Umbilical cord (tissue), 2 donors: Measurements from ENCODE around the gene INS.

- RAMPAGE, long total RNA: no peak
Observed at GRCh38 chr11:1605863-1606255, 2.4 kb downstream of the KRTAP5-3 start.

- RAMPAGE, long total RNA: no peak
Observed at GRCh38 chr11:1685738-1686074, 11.3 kb upstream of the KRTAP5-6 start.

GRCh38 chr11:1855719-1856309 is 2.9 kb downstream of the LSP1 start:
- RAMPAGE, long total RNA: no peak

GRCh38 chr11:1861709-1862475 is 9.0 kb downstream of the LSP1 start:
- RAMPAGE, long total RNA: no peak

GRCh38 chr11:1879212-1879803 is 12.4 kb downstream of the PRR33 start:
- RAMPAGE, long total RNA: no peak

GRCh38 chr11:1888217-1888770 is 3.4 kb downstream of the PRR33 start:
- RAMPAGE, long total RNA: no peak

GRCh38 chr11:1890788-1891179 is 911 bp downstream of the PRR33 start:
- RAMPAGE, long total RNA: no peak

- RAMPAGE, long total RNA: no peak
Observed at GRCh38 chr11:1919809-1920322, 363 bp downstream of the TNNT3 start.

DNA sequence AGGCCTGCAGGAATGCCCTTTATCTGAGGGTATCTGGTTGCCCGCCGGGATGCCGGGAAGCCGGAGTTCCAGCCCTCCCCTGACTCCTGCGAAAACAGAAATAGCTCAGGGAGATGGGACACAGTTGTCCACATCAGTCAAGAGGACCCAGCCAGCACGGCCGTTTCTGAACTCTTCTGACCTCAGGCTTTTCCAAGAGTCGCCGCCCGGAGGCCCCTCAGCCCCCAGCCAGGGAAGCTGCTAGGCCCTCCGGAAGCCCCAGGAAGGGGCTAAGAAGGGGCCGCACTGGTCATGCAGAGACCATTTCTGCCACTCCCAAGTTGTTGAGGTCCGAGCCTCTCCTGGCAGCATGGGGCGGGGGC is 20.8 kb downstream of the MRPL23 start:
- RAMPAGE, long total RNA: no peak

DNA sequence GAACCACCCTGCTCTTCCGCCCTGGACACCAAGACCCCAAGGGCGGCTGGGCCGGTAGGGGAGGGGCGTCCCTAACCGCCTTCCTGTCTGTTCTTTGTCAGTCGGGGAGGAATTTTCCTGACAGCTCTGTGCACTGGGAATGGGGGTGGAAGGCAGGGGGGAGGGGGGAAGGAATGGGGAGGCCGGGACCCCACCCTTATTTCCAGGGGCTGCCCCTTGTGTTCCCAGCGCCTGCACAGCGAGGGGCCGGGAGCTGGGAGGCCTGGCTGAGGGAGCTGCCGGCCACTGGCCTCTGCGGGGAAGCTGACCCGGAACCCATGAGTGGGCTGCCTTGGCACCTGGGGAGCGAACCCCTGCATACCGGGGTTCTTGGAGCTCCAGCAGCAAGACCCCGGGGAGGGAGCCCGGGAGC is 46.9 kb downstream of the MRPL23 start:
- RAMPAGE, long total RNA: no peak

- RAMPAGE, long total RNA: no peak
Observed at GRCh38 chr11:2140750-2141521, 1.7 kb upstream of the IGF2 start.

DNA sequence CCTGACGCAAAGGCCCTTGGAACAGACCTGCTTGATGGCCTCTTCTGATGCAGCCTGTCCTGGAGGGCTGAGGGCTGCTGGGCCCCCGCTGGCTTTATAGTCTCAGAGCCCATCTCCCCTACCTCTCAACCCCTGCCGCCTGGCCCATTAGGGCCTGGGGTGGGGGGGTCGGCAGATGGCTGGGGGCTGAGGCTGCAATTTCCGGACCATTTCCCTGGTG is at the start of gene INS:
INS (minus strand) TSS at position 69 of the 220 bp plus-strand sequence.
- RAMPAGE, long total RNA: no peak

GRCh38 chr11:2268745-2269846 is 1.3 kb downstream of the ASCL2 start:
- RAMPAGE, long total RNA: no peak

DNA sequence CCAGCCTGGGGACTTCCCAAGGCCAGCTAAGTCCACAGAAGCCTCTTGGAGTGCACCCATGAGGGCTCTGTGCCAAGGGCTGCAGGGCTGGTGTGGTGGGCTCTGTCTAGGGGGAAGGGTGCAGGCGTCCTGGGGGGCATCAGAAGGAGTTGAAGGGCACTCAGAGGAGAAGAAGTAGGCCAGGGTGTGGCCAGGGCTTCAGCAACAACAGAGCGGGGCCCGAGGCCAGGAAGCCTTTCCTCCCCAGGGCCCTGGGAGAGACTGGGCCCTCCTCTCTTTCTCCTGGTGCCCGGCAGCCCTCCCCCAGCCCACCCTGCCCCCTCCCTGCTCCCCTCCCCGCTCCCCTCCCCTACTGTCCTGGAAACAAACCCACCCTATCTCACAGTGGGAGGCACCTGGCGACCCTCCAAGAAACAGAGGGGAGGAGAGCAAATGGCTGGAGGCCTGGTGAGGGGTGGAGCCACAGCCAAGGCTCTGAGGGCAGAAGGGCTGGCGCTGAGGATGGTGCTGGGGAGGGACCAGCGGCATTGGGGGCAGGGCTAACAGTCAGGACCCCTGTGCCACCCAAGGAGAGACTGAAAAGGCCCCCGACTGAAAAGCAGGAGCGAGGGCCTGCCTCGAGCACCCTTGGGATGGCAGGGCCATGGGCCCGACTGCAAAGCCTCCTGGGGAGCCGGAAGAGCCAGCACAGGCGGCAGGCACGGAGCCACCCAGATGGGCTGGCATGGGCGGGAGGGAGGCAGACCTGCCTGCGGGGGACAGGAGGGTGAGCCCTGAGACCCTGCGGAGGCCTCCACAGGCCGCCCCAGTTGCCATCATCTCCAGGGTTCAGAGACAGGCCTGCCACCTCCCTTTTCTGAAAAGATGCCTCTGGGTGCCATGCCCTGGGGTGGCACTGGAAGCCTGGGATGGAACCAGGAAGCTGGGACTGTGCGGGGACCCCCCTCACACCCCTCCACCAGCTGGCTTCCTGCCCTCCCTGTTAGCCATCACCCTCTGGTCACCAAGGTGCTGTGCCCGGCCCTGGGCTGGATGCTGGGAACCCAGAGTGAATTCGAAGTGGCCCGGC is 13.4 kb downstream of the TSPAN32 start:
- RAMPAGE, long total RNA: no peak

GRCh38 chr11:2374803-2375083 is 2.4 kb upstream of the CD81 start:
- RAMPAGE, long total RNA: no peak

GRCh38 chr11:2393190-2393983 is 7.2 kb upstream of the TSSC4 start:
- RAMPAGE, long total RNA: no peak

GRCh38 chr11:2460569-2461076 is 15.8 kb downstream of the KCNQ1 start:
- RAMPAGE, long total RNA: no peak

DNA sequence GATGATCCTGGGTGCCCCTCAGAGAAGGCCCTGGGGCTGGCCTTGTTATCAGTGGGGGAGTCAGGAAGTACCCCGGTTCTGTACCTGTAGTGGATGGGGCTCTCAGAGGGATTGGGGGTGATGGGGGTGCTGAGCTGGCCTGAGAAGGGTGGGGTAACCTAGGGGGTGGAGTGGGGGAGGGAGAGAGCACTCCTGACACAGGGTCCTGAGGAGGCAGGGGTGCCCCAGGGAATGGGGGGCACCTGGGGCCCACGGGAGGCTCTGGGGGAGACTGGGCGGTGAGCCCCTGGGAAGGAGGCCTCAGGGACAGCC is 122.0 kb downstream of the KCNQ1 start:
- RAMPAGE, long total RNA: no peak

DNA sequence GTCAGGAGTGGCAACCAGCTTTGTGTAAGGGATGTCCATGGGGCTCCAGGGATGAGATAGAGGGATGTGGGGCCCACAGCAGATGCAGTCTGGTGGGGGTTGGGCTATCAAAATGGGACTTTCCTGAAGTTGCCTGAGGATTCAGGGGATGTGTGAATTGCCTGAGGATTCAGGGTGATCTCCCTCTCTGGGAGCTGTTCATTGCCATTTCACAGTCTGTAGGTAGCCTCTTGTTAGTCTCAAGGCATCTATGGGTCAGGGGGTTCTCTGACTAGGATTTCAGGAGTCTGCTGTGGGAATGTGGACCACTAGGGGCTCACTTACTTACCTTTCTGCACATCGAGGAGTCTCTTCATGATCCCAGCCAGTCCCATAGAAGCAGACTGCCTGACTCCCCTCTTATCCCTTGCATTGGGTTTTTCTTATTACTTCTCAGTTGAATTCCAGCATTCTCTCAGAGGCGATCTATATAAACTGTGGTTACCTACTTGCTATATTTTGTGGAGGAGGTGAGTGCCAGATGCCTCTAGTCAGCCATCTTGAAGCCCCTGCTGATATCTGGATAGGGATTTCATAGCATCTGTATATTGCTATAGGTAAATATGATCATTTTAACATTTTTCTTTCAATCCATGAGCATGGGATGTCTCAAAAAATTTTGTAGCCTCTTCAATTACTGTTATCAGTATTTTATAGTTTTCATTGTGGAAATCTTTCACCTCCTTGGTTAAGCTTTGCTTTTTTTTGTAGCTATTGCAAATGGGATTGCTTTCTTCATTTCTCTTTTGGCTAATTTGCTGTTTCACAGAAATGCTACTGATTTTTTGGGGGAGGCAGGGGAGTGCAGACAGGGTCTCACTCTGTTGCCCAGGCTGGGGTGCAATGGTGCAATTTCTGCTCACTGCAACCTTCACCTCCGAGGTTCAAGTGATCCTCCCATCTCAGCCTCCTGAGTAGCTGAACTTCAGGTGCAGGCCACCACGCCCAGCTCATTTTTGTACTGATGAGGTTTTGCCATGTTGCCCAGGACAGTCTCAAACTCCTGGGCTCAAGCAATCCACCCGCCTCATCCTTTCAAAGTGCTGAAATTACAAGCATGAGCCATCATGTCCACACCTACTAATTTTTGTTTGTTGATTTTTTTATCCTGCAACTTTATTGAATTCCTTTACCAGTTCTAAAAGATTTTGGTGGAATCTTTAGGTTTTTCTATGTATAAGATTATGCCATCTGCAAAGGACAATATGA is 201.3 kb downstream of the KCNQ1 start:
- RAMPAGE, long total RNA: no peak

- RAMPAGE, long total RNA: no peak
Observed at GRCh38 chr11:2668769-2669291, 216.7 kb downstream of the CDKN1C start.